HL-60 (cell line): ENCODE measurements around a stretch of chr5.

DNA sequence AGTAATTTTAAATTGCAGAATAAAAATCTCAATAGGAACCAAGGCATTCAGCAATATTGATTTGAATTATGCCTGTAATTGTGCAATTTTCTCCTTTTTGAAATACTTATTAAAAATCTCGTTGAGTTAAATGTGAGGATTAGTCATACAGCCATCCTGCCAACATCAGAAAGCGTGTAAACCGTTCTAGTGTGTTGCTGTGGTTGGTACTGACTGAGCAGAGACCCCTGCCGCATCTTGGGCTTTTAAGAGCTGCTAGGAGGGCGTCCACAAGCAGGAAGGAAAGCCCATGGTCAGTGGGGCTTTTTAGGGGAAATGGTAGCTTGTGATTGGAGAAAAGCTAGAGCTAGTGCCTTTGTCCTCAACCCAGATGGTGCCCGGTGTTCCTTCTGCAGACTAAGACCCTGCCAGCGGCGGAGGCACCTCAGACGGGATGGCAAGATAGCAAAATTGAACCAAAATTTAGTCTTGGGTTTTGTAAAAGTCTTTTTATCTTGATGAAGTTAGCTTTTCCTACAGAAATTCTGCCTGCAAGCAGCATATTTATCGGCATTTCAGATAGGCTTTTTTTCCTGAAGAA lies 1.4 kb downstream of the SDHA start:
- RRBS = no CpG with 5 or more reads among the region's 10 CpGs

DNA sequence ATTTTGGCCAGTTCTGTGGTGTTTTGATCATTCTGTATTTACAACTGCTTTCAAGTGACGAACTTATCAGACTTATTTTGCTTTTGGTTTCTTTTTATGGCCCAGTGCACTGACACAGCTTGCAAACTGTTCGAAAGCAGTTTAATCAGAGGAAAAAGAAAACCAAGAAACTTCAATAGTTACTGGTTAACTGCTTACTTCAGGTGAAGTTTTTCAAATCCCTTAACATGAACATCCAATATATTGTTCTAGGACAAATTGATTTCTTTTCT lies 2.0 kb downstream of the SDHA start:
- RRBS = no CpG with 5 or more reads among the region's 2 CpGs

GRCh38 chr5:253677-253978 lies 17.8 kb upstream of the PDCD6 start:
- RRBS = no CpG with 5 or more reads among the region's 3 CpGs

GRCh38 chr5:279940-280613 lies 8.6 kb downstream of the PDCD6 start:
- RRBS = no CpG with 5 or more reads among the region's 14 CpGs

GRCh38 chr5:292790-293471 lies 21.5 kb downstream of the PDCD6 start:
- RRBS = no CpG with 5 or more reads among the region's 19 CpGs

DNA sequence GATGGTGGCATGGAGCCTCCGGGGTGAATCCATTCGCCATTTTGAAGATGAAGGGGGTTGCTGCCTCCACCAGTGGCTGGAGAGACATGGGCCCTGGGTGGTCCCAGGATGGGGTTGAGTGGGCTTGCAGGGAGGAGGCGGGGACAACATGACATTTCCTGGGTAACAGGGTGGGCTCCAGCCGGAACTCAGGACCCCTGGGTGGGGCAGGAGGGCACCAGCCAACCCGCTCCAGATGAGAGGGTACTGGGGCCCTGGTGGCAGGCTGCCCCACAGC lies 55.7 kb downstream of the AHRR start:
- RRBS = no CpG with 5 or more reads among the region's 5 CpGs

DNA sequence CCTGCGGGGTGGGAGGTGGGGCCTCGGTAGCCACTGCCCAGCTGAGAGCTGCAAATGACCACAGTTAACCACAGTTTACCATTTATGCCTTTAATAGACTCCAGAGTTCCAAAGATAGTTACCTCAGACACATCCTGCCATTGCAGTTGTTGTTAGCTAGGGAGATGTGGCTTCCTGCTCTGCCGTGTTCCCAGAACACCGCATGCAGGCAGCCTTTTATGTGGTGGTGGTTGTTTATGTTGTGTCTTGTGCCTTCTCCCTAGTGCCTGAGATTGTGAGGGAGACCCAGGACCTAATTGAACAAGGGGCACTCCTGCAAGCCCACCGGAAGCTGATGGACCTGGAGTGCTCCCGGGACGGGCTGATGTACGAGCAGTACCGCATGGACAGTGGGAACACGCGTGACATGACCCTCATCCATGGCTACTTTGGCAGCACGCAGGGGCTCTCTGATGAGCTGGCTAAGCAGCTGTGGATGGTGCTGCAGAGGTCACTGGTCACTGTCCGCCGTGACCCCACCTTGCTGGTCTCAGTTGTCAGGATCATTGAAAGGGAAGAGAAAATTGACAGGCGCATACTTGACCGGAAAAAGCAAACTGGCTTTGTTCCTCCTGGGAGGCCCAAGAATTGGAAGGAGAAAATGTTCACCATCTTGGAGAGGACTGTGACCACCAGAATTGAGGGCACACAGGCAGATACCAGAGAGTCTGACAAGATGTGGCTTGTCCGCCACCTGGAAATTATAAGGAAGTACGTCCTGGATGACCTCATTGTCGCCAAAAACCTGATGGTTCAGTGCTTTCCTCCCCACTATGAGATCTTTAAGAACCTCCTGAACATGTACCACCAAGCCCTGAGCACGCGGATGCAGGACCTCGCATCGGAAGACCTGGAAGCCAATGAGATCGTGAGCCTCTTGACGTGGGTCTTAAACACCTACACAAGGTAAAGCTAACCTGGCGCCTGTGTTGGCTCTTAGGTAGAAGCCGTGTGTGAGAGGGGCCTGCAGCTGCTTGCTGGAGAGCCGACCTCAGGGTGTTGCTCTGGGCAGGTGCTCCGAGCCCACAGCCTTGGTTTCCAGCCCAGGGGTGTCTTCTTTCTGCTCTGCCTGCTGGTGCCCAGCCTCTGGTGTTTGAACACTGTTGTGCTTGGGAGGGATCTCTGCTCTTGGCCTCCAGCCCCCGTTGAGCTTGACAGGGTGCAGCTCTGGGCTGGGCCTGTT lies 10.5 kb downstream of the EXOC3 start:
- RRBS = no CpG with 5 or more reads among the region's 30 CpGs

DNA sequence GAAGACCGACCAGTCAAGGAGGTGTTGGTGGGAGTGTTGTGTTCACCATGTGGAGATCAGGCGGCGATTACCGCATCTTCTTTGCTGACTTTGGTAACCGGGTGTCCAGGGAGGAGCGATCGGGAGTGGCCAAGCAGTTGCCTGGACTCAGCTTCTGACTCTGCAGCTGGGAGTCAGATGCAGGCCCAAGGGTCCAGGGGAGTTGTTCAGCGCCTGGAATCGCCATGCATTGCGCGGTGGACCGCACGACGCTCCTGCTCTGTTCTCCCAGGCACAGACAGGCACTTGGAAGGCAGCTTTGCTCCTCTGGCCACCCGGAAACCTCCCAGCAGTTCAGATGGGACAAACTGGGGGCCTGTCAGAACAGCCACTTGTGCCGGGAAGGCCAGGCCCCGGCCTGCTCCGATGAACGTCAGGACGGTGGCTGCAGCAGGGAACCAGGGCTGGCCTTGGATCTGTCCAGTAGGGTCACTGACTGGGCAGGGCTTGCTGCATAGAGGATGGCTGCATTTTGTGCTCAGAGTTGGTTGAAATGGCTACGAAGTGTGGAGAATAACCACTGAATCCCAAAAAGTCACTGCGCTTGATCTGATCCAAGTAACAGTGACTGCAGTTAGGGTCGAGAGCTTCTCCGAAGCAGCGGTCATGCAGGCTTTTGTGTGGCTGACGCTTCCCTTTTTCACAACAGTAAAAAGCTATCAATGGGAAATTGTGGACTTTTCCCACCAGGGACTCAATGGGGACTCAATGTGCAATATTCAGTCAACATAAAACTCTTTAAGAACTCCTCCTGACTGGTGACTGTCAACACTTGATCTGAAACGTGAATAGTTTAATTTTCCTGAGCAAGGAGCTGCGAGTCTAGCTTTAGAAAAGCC lies 28.4 kb downstream of the EXOC3 start:
- RRBS = 82% methylated on average over 6 of the region's 28 CpGs

GRCh38 chr5:546617-547038 lies 22.4 kb upstream of the SLC9A3 start:
- RRBS = 90% methylated on average over 11 of the region's 11 CpGs

DNA sequence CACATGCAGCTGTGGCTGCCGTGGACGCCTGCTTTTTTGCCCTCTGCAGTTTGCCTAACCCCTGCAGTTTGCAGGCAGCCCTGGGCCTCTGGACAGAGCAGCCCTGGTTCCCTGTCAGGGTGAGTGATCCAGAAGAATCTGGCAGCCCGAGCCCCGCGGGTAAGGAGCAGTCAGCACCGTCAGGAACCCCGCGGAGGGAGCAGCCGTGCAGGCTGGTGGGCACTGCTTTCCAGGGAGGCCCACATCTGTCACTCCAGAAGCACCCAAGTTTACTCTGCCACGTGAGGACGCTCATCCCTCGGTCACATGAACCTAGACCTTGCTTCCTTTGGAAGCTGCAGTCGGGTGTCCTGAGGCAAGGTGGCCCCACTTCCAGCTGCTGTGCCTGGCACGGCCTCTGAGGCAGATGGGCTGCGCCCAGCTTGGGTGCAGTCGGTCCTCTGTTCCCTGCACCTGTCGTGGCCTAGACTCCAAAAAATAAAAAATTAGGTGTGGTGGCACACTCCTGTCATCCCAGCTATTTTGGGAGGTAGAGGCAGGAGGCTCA lies 30.5 kb downstream of the CEP72 start:
- RRBS = no CpG with 5 or more reads among the region's 17 CpGs

DNA sequence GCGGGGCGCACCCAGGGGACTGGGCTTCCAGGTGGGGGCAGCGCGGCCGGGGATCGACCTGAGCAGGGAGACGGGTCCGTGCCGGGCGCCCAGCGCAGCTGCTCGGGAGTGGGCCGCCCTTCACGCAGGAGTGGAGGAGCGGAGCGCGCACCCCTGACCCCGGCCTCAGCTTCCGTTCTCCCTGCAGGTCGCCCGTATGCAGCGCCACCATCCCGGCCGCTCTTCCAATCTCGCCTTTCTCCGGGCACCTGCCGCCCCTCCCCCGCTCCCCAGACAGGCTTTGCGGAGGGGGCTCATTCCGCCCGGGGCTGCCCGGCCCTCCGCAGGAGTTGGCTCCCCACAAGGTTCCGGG lies 718 bp upstream of the TPPP start:
- RRBS = 20% methylated on average over 2 of the region's 34 CpGs

DNA sequence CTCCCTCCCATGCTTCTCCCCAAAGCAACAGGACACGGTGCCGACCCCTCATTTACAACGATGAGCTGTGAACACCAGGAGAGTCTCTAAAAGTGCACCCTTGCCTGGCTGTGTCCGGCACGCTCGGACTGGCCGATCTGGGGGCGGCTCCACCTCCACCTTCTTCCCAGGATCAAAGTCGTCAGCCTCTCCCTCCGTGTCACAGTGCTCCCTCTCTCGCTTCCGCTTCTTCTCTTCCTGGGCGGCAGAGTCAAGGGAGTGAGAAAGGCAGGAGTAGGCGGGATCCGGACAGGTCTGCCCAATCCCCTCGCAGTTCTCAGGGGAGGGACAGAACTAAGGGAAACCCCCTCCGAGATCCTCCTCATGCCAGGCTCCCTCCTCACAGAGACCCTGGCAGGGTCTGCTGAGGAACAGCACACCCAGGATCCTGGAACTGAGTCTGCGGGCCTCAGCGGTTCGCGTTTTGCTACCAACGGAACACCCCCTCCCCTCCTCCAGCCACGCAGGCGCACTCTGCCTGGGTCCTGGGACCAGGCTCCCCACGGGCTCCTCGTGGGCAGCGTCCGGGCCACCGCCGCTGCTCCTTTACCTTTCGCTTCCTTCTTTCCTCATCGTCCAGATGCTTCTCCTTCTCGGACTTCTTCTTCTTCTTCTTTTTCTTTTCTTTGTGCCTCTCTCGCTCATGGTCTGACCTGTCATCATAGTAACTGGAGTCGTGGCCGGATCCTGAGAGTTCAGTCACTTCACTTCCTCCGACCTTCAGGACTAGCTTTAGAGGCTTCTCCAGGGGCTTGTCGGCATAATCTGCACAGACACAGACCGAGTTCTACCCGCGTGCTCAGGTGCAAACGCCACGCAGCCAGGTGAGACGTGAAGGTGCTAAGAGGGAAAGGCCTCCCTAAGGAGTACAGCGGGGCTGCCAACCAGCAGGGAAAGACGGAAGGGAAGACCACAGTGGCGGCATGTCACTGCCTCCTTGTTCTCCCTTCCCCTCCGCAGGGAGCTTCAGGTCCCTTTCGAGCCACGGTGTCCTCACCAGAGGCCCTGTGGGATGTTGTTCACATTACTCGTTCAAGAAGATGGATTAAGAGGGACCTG lies 1.2 kb downstream of the BRD9 start:
- RRBS = no CpG with 5 or more reads among the region's 51 CpGs

DNA sequence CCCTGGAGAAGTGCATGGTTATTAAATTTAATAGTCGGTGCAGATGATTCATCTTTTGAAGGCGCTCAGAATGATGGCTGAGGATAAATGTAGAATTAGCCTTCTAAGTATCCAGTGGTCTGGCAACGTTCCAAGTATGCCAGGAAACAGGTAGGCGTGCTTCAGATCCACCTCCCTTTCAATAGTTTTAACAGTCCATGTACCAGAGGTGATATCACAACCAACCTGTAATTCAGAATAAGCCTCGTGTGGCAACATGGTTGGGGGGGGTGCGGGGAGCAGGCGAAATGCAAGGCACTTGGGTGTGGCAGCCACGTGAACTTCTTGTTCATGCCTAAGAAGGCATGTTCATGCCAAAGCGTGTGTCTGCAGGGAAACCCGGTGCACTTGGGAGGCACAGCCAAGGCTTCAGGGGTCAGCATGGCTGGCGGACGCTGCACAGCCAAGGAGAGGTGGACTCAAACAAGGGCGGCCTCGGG lies 5.2 kb upstream of the NKD2 start:
- RRBS = no CpG with 5 or more reads among the region's 14 CpGs

DNA sequence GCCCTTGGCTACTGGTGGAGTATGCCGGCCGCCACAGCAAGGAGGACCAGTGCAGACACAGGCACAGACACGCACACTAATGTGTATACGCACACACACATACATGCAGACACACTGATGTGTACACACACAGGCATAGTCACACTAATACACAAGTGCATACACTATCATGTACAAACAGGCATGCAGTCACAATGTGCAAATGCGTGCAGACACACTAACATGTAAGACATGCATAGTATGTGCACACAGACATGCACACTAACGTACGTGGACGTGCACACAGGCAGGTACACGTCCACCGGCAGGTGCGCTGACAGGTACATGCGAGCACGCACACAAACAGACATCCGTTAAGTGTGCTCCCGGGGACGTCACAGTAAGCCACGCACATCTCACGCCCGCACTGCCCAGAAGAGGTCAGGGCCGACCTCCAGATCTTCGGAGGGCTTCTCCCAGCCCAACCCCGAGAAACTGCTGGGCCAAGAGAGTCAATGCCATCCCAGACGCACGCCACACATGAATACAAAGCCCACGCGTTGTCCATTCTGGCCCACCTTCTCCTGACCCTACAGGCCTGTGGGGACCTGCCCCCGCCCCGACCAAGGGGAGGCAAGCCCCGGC lies 46.6 kb downstream of the NKD2 start:
- RRBS = 99% methylated on average over 6 of the region's 29 CpGs

DNA sequence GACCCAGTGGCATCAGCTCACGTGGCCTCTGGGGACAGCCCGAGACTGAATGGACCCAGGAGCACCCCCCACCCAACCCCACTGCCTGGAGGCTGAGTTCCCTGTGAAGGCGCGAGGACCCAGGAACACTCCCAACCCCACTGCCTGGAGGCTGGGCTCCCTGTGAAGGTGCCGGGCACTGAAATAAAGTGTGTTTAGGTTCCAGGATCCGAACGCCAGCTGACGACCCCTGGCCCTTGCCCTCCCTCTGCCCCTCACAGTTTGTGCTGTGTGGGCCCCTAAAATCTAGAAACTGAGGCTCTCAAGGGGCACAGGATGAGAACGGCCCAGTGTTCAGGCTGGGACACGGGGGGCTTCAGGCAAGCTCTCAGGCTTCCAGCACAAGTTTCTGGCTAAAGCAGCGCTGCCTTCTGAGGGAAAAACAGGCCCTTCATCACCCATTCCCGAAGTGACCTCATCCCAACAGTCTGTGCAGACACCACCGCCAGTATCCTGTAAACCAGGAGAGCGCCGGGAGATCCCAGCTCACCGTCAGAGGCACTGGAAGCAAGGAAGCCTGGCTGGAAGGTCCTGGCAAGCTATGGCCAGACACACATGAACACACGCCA lies 8.9 kb downstream of the SLC12A7 start:
- RRBS = no CpG with 5 or more reads among the region's 17 CpGs

DNA sequence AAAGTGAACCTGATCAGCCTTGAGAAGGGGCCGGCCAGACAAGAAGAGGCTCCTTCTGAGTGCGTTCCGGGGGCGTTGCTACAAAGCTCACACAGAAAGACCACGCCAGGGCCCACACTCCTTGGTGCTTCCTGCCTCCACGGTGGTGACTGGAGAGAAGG lies 1.5 kb downstream of the SLC12A7 start:
- RRBS = 71% methylated on average over 3 of the region's 6 CpGs

DNA sequence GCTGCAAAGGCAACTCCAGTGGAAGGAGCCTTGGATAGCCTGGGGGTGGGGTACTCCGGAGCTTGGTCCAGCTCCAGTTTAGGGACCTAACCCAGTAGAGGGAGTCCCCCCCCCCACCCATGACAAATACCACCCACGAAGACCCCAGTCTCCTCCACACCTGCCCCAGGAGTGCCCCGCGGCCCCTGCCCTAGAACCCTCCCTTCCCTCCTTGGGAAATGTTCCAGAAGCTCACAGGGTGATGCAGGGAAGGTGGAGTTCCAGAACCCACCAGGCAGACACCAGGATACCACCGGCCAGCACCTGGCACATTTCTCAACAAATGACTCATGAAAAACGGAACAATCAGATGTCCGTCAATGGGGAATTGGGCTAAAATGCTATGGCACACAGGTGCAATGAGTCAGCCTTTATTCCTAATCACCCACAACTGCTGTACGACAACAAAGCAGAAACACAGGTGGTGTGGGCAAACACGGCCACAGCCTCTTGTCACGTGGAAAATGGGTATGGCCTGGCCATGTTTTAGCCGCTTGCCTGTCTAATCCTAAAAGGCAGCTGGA lies 985 bp upstream of the SLC12A7 start:
- RRBS = no CpG with 5 or more reads among the region's 11 CpGs

- RRBS = 86% methylated on average over 14 of the region's 22 CpGs
Observed at GRCh38 chr5:1131015-1131657, 19.3 kb upstream of the SLC12A7 start.

- RRBS = no CpG with 5 or more reads among the region's 19 CpGs
Observed at GRCh38 chr5:1291657-1292039, 3.2 kb downstream of the TERT start.

GRCh38 chr5:1380146-1380606 lies 35.3 kb upstream of the CLPTM1L start:
- RRBS = 34% methylated on average over 5 of the region's 23 CpGs